ENCODE measurements around a stretch of chr12.

DNA sequence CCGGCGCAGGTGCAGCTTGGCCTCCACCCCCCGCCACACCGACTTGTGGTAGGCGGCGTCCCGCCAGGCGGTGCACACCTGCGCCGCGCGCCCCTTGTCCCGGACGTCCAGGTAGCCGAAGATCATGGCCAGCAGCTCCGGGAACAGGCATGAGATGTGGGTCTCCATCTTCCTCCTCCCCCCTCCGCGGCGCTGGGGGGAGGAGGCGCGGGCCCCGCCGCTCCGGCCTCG lies 567 bp downstream of the FBXL14 start:
- PRO-cap = no peak

DNA sequence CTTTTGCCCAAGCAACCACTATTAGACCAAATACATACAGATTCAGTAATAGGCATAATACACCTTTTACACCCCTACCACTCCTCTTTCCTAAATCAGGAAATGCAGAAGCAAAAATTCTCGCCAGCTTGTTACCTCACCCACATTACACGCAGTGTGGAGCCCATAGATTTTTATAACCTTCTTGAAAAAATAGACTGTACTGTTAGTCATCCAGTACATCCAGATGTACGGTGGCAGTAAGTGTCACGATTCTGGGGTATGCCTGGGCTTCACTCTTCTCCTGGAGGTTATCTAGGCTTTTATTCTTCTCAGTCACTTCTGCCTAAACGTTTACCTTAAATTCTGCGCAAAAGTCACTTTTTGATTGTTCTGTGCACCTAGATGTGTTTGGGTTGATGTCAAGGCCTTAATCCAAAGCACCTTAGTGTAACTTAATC lies 1.7 kb upstream of the FBXL14 start:
- PRO-cap = no peak

- PRO-cap = bidirectional peak, plus-strand start at chr12:1660327, minus-strand start at chr12:1660078; unidirectional peak, plus-strand start at chr12:1660620; bidirectional peak, plus-strand start at chr12:1660765, minus-strand start at chr12:1660660
Observed at GRCh38 chr12:1660189-1661210, 30.4 kb upstream of the ADIPOR2 start.

DNA sequence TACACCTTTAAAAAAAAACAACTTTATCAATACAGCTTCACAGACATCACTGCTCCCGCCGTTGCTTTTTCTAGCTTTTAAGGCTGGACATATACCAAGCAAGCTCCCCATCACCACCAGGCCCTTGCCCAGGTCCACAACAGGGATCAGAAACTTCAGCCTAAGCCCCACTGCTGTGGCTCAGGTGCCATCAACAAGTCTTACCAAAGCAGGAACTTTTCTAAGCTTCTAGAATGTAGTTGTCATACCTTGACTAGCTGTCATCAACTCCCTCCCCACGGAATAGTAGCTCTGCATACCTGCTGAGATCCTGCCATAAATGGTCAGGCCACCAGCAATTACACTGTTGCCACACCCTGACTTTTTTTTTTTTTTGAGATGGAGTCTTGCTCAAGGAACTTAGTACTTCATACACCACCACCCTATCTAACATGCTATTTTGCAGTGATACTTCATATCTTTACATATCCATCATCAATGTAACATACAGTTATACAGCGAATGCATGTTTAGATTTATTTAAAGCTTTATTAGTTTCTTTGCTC lies 19.9 kb upstream of the ADIPOR2 start:
- PRO-cap = no peak

GRCh38 chr12:1746478-1747035 lies 55.7 kb downstream of the ADIPOR2 start:
- PRO-cap = no peak

DNA sequence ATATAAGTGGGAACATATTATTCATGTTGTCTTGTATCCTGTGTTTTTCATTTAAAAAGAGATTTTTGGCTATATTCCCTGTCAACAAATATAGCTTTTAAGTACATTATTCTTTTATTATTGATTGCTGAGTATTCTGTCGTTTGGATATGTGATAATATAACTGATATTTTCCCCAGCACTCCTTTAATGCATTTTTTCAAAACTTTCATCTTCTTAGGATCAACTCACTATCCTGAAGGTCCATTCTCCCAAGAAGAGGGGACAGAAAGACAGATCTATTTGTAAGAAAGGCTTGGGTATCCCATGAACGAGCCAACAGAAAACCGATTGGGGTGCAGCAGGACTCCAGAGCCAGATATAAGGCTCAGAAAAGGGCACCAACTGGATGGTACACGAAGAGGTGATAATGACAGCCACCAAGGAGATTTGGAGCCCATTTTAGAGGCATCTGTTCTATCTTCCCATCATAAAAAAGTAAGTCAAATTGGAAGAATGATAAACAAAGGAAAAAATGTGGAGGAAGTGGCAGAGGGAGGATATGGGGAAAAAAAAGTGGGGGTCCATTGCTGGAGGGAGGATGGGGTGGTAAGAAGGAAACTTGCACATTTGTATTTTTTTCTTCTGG lies 63.3 kb downstream of the ADIPOR2 start:
- PRO-cap = no peak

DNA sequence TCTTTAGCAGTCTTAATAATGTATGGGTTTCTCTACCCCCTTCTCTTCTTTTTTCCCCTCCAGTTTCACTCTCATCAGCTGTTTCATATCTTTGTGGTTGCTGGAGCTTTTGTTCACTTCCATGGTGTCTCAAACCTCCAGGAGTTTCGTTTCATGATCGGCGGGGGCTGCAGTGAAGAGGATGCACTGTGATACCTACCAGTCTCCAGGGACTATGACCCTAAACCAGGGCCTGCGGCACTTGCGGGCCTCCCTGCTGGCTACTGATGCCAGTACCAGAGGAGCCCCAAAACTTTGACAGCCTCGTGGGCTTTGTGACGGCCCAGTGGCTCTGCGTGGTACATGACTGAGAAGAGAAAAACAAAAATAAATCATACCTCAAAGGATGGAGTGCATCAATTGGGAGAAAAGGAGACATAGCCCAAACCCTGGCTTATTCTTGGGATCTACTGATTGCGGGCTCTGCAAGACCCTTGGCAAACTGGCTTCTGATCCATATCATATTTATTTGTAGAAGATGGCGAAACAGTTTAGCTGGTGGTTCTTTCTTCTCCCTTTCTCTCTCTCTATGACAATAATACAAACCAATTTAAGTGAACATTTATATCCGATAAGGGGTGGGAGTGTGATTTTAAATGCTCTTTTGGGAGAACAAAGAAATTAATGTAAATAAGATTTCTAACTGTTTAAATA lies 34.3 kb upstream of the LRTM2 start:
- PRO-cap = no peak

GRCh38 chr12:1786574-1787201 lies 33.7 kb upstream of the LRTM2 start:
- PRO-cap = no peak

DNA sequence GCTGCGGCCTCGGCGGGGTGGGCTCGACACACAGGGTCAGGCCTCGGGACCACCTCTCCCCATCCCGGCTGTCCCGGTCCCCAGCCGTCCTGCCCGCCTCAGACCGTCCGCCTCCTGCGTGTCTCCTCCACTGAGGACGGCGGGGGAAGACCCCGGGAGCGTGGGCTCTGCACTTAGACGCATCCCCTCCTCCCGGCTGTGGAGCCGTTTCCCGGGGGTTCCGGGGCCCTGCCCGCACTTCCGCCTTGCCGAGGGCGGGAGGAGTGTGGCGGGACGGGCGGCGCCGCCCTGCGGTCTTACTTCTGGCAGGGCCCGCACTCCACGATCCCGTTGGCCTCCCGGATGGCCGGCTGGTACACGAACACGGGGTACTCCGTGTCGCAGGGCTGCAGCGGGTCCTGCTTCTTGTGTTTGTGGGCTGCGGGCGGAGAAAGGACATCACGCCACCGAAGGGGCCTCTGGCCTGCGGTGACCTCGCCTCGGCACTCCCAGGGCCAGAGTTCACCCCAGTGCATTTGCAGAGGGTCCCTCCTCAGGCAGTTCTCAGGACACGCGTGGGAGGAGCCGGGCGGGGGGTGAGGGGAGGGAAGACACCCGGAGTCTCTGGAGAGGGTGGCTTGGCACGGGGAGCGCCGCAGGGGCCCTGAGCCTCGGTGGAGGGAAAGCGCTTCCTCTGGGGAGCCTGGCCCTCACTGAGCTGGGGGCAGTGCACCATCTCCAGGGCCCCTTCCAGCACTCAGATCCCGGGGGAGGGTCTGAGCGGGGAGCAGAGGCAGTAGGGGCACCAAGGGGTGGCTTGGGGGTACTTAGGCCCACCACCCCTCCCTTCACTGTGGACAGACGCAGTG lies 23.0 kb upstream of the LRTM2 start:
- PRO-cap = bidirectional peak, plus-strand start at position 262 of the sequence, minus-strand start at position 198 of the sequence

- PRO-cap = no peak
Observed at GRCh38 chr12:2169975-2170884, 117.4 kb downstream of the CACNA1C start.

DNA sequence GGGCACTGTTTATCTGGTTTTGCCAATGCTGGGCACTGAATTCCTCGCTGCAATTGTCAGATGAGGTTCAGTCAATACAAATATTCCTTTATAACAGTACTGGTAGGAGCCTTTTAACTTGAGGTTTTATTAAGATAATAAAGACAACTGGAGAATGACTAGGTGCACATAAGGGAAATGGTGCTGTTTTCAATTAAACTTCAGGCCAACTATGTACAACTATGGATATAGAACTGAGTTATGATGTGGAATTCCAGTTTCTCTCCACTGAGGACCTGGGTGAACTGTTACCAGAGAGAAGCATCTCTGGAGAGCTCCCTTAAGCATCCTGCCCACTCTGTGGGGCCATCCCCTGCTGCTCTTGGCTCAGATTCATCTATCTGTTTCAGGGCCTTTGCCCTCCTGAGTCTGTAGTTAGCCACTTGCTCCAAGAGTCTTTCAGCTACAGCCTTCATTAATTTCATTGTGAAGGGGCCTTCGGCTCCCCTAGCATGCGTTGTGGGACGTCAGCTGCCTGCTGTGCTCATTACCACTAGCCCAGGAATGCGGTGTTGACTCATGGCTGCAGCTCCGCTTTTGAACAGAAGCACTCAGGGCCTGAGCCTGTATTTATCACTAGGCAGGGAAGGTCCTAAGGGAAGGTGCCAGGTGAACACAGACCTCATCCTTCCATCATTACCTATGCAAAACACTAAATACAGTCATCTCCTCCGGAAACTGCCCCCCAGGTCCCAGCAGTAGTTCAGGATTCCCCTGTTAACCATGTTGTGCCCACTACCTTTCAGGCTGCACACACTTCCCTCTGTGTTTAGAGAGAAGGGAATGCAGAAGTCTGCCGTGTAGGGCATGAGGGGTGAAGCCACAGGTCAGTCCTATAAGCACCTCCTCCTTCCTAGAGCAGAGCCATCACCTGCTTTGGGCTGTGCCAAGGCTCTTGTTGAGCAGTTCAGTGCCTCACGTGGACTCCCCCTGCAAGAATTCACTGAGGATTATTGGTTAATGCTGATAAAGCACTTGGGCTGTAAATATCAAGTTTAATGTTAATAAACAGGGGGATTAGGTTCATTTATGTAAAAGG lies 191.3 kb downstream of the CACNA1C start:
- PRO-cap = no peak

DNA sequence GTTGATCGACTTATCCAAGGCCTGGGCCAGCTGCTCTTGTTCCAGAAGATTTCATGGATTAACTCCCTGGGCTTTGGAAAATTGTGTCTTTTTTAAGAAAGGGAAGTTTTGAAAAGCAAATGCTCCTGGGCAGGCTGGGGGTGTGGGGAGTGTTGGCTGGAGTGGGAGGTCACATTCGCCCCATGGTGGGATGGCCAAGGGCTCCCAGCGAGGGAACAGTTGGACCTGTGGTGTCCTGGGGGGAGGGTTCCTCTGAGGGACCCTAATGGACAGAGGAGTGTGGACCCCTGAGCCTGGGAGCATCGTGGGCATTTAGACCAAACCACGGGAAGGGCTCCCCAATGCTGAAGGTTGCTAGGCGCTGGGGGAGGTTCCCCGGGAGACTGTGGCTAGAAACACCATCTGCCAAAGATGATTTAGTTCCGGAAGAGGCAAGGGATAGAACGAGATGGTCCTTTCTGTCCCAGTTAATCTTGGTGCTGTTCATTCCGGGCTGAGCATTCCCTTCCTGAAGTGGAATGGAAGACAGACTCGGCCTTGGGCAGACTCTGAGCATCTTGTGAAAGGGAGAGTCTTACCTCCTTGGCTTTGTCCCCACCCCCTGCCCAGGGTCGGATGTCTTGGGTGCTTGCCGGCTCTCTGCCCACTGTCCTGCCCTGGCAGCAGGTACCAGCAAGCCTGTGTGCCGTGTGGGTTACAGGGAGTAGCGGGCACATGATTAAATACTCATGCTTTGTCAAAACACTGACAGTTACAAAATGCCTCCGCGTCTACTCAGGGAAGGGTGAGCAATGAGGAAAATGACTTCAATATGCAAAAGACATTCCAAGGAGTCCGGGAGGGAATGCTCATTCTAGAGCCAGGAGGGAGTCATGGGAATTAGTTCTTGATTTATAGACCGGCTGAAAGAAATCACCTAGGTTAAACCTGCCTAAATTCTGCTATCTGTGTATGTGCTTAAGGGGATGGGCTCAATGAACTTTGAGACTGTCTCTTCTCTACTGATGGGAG lies 215.9 kb downstream of the CACNA1C start:
- PRO-cap = no peak

DNA sequence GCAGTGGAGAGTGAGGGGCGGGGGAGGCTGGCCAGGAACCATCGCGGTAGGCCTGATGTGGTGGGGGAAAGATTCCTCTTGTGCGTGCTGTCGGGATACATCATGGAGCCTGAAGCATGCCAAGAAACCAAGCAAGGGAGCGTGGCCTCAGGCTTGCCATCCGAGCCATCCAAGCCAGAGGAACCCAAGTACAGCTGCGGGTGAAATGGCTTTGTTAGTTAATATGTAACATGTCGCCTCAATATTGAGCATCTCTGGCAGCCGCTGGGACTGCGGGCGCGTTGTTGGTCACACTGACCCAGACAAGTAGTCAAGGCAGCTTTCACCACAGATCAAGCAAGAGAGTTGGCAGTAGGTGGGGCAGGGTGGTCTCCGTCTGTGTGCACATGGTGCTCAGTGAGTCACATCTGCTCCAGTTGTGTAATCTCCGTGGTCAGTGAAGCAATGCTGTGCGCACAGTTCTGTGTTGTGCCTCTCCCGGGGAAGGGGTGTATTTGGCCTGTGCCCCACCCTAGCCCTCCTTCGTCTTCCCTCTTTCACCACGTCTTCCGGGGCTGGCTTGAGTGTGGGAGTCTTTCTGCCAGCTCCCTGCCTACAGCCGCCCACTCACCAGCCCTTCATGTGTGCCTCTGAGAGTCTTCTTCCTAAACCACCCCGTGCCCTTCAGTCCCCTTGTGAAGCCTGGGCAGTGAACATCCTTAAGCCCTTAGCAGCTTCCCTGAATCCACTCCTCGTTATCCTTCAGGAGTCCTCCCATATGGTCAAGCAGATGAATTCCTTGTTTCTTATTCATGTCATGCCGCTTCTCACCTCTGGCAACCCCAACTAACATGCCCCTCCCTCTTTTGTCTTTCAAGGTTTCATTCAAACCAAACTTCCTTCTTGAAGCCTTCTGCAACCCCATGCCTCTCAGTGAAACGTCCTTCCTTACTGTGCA lies 242.0 kb downstream of the CACNA1C start:
- PRO-cap = no peak

DNA sequence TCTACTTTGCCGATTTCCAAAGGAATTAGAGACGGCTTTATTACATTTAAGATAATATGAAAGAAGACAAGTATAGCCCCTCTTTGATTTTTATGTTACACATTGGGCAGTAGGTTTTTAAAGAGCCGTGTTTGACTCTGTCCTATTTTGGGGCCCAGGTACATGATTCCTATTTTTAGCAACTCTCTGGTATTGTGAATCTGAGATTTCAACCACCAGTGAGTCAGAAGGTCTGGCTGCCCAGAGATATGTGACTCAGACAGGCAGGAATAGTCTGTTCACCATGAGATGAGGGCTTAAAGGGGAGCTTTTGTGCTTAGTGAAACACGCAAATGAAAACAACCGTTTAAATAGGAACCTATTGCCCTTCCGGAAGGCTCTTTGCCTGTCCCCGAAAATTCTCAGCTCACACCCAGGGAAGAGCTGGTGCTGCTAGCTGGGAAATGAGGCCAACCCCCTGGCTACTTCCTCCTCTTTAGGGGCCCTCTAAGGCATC lies 283.5 kb downstream of the CACNA1C start:
- PRO-cap = no peak

GRCh38 chr12:2492032-2492708 lies 302.6 kb upstream of the FKBP4 start:
- PRO-cap = no peak

- PRO-cap = no peak
Observed at GRCh38 chr12:2586406-2587053, 208.2 kb upstream of the FKBP4 start.

- PRO-cap = no peak
Observed at GRCh38 chr12:2621493-2621811, 173.3 kb upstream of the FKBP4 start.

- PRO-cap = no peak
Observed at GRCh38 chr12:2624698-2625103, 170.1 kb upstream of the FKBP4 start.

DNA sequence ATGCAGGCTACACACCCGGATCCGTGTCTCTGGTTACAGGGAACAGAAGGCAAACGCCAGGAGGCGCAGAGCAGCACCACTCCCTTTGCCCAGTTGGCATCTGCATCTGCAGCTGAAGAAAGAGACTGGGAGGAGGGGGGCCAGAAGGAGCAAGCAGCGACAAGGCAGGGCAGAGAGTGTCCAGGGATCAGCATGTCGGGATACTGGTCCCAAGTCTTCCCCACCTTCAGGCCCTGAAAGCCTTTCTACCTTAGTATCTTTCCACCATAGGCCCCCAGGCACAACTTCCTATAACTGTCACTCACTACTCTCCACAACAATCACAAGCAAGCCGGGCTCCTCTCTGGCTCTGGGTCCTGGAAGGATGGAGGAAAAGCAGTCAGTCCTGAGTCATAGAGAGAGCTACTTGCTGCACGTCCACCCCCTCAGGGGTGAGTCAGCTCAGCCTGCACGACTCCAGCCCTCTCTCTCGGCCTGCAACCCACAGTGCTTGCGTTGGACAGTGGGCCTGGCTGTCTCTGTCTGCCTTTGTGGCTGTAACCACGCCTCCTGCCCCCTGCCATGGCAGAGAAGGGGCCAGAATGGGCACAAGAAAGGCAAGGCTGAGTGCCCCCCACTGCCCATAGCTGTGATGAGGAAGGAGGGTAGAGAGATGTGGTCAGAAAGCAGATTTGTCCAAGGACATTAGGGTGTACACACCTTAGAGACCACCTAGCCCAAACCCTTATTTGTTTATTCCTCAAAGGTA lies 154.1 kb upstream of the FKBP4 start:
- PRO-cap = no peak

GRCh38 chr12:2795608-2796221 lies 945 bp downstream of the FKBP4 start:
- PRO-cap = bidirectional peak, plus-strand start at chr12:2795957, minus-strand start at chr12:2795883

All from parotid gland (tissue), 1 donor.